ENCODE data around the genes RBMXL3 and AGTR2.

DNA sequence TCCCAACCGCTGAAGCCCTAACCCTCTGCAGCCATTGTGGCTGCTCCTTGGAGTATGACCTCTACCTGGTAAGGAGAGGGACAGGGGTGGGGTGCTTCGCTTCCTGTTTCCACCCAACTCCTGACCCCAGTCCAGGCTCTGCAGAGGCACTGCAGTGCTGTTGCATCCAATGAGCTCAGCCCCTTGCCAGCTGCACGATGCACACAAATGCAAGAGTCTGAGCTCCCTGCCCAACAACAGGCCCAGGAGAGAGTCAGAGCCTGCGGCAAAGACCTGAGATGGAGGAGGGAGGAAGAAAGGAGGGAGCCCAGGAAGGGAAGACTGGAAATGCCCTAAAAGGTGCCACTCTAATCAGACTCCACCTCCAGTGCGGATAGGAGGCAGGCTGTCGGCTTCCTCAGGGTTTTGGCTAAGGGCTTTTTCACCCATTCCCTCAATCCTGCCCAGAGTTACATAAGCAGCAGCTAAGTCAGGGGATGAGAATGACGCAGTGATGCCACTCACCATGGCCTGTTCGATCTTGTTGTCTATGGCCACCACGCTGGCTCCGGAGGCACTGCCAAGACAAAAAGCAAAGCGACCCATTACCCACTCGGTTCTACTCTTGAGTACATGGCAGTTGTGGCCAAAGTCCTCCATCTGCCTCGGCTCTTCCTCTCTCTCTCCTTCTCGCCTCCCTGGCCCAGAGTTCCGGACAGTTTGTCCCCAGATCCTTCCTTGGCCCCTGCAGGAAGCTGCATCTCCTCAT is 60.0 kb downstream of the TSC22D3 start:
- RRBS, result 38% methylated on average over 3 of the region's 15 CpGs

GRCh38 chrX:107717125-107717907 is 58.3 kb downstream of the TSC22D3 start:
- RRBS, result 55% methylated on average over 2 of the region's 9 CpGs

DNA sequence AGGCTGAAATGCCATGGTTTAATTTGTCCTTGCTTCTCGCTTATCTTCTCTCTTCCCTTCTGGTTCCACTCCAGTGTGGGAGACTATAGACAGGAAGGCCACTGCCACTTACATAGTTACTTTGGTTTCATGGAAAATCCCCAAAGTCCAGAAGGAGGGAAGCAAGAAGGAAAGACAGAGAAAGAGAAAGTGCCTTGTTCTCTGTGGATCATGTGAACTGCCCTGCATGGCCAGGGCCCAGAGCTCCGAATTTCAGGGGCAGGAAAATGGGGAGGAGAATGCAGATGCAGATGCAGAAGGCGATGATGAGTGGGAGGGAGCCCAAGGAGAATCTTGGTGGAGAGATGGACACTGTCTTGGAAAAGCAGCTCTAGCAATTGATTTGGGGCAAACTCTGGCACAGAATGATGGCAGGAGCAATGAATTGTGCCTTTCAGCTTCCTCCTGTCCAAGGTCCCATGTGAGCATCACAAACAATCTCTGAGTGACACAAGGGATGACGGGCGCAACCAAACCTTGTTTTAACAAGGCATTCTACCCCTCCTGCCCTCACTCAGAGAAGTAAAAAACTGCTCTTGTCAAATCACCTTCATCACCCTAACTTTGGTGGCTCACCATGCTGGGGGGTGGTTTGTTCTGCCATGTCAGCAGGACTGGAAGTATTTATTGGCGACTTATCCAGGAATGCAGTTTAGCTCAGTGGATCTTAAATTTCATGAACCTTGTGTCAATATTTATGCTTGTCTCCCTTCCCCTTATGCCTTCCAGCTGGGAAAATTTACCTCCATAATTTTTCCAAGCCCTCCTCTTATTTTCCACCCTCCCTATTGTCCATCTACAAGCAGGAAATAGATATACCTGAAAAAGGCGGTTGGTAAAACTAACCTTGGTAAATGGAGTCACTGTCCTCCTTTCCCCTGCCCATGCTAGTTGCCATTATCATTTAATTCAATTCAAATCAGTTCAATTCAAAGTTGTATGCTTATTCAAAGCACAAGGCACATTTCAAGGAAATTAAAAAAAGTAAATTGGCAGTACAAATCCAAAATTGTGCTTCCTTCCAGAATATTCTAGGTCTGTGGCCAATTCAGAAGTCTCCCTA is 53.3 kb downstream of the TSC22D3 start:
- RRBS, result no CpG with 5 or more reads among the region's 7 CpGs

DNA sequence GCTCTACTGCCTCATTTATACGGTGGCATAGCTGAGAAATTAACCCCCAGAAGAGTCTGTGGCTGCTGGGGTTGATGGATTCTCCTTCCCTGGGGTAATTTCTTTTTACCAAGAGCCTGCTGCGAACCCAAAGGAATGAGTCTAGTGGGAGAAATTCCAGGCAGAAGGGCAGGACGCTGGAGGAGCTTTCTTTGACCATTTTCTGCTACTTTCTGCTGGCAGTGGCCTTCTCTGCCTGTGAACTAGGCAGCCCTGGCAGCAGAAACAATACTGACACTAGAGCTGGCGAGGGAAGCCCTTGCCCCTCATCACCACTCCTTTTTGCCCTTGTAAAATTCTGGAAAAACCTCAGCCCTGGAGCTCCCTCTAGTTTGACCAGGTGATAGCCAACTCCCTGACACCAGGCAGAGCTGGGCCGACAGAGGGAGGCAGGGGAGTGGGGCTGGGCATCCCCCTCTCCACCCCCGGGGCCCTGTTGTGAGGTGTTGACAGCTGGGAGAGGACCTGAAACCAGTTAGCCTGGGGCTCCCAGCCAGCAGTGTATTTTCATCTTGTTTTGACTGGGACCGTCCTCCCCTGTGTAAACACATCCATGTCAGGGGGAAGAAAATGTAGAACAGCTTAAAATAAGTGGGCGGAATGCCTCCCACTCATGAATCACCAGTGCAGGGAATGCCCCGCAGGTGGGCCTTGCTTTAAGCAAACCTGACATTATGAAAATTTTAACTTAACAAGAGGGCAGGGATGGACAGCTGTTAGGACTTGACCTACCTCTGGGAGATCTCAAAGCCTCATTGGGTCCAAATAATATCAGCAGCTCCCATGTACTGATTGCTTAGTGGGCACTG is 46.1 kb downstream of the TSC22D3 start:
- RRBS, result no CpG with 5 or more reads among the region's 9 CpGs

GRCh38 chrX:107755377-107756238 is 20.0 kb downstream of the TSC22D3 start:
- RRBS, result no CpG with 5 or more reads among the region's 10 CpGs

GRCh38 chrX:108198487-108198908 is 106.9 kb downstream of the ATG4A start:
- RRBS, result no CpG with 5 or more reads among the region's 1 CpG

DNA sequence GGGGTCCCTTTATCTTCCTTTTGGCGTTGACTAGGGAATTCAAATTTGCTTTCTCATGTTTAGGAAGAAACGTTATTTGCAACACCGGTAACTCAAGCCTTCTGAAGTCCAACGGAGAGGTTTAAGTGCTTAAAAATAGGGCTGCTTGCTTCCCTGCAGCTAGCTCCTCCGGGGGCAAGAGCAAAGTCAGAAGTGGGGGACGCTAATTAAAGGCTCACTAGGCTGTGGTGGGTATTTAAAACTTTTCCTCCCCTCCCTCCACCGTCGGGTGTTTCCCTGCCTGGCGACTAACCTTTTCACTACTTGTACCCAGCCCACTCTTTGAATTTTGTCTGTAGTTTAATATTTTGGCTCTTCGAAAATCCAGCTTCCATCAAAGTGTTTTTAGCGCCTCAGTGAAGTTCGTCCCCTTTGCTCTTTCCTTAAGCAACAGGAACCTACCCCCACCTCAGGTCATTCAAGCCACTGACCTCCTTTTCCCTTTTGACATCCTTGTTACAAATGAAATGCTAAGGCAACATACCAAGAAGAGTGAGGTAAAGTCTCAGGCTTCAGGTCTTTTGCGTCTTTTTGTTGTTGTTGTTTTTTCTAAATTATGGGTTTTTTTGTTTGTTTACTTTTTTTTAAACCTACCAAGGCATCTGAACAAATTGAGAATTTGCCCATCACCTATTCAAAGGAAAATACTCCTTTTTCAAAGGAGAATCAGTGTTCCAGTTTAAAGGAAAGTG is 805 bp downstream of the COL4A5 start:
- RRBS, result 21% methylated on average over 3 of the region's 13 CpGs

GRCh38 chrX:109590777-109591259 is 34.2 kb downstream of the KCNE5 start:
- RRBS, result no CpG with 5 or more reads among the region's 1 CpG

DNA sequence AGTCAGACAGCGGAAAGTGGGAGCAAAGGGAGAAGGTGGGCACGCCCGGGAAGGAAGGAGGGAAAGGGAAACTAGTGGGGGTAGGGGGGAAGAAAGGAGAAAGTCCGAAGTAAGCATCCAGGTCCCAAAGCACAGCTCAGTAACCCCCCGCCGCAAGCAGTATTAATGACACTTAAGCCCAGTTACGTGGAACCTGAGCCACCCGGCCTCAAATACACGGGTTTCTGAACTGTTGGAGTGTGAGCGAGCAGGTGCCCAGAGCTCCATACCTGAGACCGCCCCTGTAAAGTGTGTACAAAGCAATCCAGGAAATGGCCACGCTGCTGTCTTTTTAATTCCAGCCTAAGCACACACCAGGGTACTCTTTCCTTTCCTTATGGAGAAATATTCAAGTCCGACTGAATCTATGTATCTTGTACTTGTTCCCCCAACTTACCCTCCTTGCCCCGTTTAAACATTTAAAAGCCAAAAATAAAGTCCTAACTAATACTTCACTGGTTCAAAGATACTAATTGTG is 587 bp upstream of the AMMECR1 start:
- RRBS, result 67% methylated on average over 2 of the region's 14 CpGs

- RRBS, result no CpG with 5 or more reads among the region's 5 CpGs
Observed at GRCh38 chrX:110964788-110965245, 131.2 kb upstream of the PAK3 start.

DNA sequence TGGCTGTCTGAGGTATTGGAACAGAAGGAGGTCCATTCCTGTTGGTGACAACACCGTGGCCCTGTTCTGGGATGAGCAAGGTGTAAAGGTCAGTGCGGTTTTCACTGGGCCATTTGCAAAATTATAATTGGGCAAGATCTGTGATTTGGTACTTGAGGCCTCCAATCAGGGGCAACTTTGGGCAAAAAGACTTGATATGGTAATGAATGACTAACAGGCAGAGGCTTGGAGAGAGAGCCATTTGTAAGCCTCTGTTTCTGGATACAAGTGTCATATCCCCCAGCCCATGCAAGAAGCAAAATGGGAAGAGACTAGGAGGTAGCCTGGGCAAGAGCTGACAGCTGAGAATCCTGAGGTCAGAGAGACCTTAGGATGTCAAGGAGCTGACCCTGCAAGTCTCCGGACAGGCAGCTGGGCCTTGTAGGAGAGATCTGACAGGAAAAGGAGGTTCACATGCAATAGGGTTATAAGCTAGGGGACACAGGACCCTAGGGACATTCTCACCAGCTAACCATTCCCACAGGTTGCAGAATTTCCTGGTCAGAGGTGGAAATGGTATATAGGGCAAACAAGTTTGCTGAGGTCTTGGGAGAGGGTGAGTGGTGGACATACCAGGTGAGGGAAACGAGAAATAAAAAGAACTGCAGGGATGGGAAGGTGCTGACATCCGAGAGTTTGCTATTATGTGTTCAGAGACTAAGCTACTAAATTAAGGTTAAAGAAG is 1.8 kb downstream of the PAK3 start:
- RRBS, result no CpG with 5 or more reads among the region's 5 CpGs

DNA sequence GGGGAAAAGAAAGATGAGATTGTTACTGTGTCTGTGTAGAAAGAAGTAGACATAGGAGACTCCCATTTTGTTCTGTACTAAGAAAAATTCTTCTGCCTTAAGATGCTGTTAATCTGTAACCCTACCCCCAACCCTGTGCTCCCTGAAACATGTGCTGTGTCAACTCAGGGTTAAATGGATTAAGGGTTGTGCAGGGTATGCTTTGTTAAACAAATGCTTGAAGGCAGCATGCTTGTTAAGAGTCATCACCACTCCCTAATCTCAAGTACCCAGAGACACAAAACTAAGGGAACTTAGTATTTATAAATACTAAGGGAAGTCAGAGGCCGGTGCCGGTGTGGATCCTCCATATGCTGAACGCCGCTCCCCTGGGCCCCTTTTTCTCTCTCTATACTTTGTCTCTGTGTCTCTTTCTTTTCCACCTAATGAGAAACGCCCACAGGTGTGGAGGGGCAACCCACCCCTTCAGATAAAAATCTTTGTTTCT is 593.2 kb upstream of the HTR2C start:
- RRBS, result no CpG with 5 or more reads among the region's 5 CpGs

DNA sequence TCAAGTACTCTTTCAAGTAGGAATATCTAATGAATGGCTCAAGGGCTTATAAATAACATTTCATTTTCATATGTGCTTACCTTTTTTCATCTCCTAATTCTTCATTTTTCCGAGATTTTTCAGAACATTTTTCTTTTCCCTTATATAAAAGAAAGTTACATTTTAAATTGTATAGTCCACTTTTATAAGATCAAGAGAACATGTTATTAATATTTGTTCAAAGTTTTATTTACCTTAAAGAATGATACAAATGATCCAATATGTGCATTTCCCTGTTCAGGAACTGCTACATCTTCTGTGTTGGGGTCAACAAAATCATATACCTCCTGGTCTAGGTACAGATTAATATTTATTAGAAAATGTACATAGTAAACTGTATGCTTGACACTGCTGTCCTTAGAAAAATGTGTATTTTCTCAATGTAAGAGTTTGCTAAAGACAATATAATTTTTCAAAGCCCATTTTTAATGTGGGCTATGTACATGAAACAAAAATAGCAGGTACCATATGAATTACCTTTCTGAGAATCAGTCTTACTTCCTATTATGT is 23.8 kb upstream of the RBMXL3 start:
- RRBS, result no CpG with 5 or more reads among the region's 1 CpG

DNA sequence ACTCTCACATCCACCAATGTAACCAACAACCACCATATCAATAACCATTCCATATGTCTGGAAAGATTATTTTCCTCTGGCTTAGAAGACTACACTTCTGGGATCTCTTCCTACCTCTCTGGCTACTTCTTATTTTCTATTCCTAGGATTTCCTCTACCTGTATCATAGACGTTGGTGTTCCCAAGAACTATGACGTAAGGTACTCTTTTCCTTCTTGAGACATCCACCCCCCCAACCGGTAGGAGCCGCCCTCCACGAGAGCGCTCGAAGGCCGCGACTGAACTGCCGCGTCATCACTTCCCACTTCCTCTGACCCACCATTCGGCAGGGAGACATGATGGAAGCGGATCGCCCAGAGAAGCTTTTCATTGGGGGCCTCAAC is at the start of gene RBMXL3:
Gene RBMXL3 (plus strand): TSS at position 304 of the 383 bp plus-strand sequence.
- RRBS, result no CpG with 5 or more reads among the region's 14 CpGs

DNA sequence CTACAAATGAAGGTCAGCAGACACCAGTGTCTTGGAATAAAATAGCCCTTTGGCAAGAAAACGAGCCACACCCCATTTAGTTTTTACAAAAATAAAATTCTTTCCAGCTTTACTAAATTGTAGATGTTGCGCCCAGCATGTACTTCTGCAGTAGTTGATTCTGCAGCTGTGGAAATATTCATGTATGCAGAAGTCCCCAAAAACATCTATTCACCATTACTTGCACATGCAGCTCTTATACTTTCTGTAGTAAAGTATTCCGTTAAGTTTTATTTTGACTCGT is 12.3 kb downstream of the PLS3 start:
- RRBS, result no CpG with 5 or more reads among the region's 4 CpGs

DNA sequence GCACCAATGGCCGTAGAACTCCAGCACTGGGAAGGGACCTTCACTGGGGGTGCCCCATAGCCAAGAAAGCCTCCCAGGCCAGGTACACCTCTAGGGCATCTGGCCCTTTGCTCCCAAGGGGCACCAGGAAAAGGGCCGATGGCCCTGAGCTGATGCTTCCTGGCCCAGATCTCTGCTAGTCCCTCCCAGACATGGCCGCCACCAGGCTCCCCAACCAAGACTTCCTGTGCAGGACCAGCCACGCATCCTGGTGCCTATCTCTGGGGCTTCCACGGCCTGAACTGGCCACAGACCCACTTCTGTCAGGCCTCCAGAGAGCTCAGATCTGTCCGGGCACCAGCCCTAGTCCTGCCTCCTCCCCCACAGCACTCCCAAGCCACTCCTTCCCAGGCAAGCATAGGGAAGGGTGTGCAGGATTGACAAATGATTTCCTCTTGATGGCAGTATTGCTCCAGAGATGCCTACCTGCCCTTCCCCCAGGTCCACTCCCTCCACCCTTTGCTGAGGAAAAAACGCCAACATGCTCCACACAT is 277.8 kb upstream of the AGTR2 start:
- RRBS, result no CpG with 5 or more reads among the region's 7 CpGs

DNA sequence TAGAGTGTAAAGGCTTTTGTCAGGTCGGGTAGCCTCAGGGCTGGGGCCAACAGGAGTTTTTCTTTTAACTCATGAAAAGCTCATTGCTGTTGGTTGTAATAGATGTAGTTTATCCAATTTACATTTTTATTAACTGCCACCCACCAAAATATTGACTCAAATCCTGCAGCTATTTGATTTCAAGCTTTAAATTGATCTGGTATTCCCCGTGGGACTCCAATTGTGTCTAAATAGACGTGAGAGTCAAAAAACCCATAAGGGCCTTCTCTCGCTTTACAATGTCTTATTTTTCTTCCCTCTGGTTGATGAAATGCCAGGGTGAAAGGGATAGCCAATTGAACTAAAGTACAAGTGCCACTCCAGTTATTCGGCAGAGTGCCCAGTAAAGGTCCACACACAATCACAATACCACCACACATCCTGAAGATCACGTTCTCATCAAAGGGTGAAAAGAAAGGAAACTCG is 251.0 kb upstream of the AGTR2 start:
- RRBS, result no CpG with 5 or more reads among the region's 7 CpGs

GRCh38 chrX:115970549-115971216 is 199.9 kb upstream of the AGTR2 start:
- RRBS, result no CpG with 5 or more reads among the region's 9 CpGs

DNA sequence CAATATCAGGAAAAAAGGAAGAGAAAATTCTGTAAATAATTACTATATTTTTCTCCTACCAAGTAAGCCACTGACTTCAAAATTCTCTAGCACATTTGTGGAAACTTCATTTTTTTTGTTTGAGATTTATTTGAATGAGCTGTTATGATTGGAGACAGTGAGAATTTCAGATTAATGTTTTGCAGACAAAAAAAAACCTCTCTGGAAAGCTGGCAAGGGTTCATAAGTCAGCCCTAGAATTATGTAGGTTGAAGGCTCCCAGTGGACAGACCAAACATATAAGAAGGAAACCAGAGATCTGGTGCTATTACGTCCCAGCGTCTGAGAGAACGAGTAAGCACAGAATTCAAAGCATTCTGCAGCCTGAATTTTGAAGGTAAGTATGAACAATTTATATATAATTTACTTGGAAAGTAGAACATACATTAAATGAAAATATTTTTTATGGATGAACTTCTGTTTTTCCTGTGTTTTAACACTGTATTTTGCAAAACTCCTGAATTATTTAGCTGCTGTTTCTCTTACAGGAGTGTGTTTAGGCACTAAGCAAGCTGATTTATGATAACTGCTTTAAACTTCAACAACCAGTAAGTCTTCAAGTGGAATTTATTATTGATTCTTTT is at the start of gene AGTR2:
Gene AGTR2 (plus strand): TSS at position 304 of the 623 bp plus-strand sequence.
- RRBS, result no CpG with 5 or more reads among the region's 3 CpGs